ENCODE measurements around the genes LIN28B, CRYBG1 and BEND3.

DNA sequence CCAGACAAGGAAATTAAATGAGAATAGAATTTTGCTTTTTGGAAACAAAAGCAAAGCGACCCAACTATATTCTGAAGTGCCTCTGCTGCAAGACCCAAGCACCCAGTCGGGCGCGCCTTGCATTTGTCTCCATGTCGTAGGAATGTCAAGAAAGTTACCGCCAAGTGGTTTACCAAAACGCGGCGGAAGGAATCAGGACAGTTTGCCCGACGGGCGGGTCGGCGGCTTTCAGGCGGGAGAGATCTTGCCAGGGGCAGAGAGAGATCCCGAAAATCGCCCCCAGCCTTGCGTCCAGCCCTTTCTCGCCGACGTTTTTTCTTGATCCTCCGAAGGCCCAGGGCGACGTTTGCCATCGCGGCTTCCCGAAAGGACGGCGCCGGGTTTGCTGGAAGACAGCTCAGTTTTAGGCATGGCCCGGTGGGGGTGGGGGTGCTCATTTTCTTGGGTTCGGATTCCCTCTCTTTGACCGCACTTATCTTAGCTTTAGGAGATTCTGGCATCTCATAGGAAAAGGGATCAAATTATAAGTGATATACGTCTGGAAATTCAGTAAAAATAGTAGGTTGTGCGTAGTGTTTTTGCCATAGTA, 3.9 kb upstream of the LIN28B start:
- PRO-cap, 2 experiments = no peak in any of the 2 experiments

- PRO-cap, 2 experiments = no peak in any of the 2 experiments
Observed at GRCh38 chr6:104956488-104957827, at the start of gene LIN28B. Gene LIN28B, plus strand, starts transcription at chr6:104957107.

DNA sequence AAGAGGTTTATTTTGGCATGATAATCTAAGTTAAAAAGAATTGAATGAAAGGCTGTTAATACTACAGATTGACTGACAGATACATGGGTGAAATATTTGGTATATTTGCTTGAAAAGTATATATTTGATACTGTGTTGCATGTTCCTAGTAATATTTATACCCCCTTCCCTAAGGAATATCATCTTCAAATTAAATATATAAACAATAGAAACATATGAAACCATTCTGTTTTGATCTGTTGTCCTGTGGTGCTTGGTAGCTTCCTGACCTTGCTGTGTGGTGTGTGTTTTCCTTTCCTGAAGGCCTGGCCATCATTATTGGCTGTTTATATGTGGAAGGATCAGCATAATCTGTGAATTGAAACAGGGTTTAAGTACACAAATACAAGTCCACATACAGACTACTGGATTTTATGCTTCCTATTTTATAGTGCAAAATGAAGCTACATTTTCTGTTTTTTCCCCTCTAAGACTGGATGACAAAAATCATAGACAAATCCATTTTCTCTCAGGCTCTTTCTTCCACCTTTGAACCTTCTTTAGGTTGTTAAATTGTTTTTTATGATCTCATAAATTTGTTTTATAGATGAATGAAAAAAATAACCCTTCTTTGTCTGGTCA, 2.5 kb downstream of the LIN28B start:
- PRO-cap, 2 experiments = no peak in any of the 2 experiments

GRCh38 chr6:105280075-105280648, 100.3 kb upstream of the POPDC3 start:
- PRO-cap, 2 experiments = no peak in any of the 2 experiments

DNA sequence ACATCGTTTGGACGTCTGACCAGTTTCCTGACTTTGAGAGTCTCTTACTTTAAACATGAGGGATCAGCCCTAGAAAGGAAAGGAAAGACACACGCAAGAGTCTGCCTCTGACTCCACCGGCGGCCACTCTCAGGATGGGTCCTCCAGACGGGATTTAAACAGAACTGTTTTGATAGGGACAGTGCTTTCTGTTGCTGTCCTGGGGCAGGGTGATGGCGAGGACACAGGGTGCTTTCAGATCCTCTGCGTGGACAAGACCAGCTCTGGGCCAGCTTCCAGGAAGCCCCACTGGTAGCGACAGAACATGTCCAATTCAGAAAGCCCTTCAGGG, 206.8 kb upstream of the PREP start:
- PRO-cap, 2 experiments = peak in 1 of 2 experiments; most common plus-strand start position 72 of the sequence (in 1); most common minus-strand start position 130 of the sequence (in 1)

DNA sequence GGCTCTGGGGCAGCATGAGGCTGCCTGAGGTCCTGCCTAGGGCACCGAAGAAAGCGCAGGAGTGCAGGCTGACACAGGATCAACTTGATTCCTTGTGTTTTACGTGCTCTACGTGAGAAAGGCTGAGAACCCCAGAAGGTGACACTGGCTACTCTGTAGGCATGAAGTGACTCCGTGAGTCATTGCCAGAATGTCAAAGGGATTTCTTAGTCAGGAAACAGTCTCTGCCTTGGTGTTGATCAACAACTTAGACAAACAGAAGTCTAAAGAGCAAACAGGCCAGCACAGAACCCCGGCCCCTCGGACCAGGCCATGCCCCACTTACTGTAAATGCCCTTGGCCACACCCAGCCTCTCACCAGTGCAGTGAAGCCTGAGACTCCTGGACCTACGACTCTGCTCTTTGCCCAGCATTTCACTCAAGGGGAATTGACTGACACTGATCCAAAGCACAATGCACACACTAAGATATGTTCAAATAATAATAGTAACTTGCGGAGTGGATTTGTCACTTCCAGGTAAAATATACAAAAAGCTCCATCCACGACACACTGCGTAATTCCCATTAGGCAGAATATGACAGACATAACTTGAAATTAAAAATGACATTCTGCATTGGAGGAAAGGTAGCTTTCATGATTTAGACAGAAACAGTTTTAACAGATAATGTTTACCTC, 289.9 kb upstream of the PRDM1 start:
- PRO-cap, 2 experiments = no peak in any of the 2 experiments

- PRO-cap, 2 experiments = no peak in any of the 2 experiments
Observed at GRCh38 chr6:105881540-105881901, 204.6 kb upstream of the PRDM1 start.

DNA sequence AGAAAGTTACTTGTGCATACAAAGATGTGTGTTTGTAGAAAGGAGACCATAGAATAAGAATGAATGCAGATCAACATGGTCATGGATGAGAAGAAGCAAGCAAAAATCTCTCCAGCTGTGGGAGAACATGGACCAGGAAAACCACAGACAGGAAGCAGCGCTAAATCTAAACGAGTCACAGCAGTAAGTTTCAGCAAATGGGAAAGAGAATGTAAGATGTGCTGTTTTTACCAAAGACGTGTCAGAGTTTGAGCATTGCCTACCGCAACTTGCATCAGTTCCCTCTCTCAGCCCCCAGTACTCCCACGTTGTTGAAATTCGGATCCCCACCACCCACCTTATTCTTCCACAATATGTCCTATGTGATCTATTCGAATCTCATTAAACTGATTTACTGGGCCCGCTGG, 59.4 kb upstream of the PRDM1 start:
- PRO-cap, 2 experiments = no peak in any of the 2 experiments

DNA sequence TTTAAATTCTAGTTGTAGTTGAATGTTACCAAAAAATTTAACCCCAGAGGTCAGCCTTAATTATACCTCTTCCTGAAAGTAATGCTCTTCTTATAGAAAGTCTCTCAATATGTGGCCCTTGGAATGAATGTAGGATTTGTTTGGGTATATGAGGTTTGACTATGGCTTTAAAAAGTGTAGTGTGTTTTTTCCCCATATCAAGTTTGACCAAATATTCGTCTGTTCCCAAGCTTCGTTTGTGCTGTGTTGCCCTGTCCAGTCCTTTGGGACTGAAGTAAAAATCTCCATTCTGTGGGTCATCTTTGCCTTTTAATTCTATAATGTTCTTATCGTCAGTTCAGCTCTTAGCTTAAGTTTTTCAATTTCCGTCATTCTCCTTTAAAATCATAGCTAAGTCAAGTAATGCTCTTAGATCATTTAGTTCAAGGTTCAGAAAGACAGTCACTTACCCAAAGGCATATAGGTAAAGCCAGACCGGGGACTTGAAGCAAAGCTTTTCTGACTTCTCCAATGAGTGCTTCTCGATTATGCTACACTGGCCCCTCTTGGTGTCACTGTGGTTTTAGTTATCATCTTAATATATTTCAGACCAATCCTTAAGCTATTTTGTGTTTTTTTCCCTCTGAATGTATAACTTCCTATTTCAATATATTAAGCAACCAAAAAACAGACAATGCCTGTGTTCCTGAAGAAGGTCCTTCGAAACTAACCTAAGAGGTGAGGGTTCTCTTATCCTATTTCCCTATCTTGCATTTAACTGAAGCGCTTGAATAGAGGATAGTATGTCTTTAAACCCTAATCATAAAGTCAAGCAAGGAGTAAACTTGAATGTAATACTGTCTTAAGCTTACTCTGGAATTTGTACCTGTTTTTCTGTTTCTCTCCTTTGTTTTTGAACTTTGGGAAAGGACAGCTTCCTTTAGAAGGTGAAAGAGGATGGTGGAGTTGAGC, 3.8 kb downstream of the PRDM1 start:
- PRO-cap, 2 experiments = no peak in any of the 2 experiments

DNA sequence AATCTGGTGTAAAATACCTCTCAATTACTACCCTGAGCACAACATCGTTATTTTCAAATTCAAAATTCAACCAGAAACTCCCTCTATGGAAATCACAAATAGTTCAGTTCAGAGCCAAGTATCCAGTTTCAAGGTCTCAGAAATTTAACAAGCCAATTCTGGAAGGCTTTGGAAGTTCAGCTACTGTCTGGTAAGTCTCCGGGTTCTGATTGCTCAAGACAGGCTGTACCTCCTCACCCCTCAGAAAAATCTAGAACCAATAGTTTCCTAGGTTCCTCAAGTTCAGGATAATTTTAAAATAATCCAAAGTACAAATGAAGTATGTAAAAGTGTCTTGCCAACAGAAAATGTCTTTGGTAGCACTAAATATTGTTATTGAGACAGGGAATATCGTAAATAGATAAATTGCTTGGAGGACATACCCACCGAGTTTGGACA, 809 bp downstream of the ATG5 start:
- PRO-cap, 2 experiments = no peak in any of the 2 experiments

DNA sequence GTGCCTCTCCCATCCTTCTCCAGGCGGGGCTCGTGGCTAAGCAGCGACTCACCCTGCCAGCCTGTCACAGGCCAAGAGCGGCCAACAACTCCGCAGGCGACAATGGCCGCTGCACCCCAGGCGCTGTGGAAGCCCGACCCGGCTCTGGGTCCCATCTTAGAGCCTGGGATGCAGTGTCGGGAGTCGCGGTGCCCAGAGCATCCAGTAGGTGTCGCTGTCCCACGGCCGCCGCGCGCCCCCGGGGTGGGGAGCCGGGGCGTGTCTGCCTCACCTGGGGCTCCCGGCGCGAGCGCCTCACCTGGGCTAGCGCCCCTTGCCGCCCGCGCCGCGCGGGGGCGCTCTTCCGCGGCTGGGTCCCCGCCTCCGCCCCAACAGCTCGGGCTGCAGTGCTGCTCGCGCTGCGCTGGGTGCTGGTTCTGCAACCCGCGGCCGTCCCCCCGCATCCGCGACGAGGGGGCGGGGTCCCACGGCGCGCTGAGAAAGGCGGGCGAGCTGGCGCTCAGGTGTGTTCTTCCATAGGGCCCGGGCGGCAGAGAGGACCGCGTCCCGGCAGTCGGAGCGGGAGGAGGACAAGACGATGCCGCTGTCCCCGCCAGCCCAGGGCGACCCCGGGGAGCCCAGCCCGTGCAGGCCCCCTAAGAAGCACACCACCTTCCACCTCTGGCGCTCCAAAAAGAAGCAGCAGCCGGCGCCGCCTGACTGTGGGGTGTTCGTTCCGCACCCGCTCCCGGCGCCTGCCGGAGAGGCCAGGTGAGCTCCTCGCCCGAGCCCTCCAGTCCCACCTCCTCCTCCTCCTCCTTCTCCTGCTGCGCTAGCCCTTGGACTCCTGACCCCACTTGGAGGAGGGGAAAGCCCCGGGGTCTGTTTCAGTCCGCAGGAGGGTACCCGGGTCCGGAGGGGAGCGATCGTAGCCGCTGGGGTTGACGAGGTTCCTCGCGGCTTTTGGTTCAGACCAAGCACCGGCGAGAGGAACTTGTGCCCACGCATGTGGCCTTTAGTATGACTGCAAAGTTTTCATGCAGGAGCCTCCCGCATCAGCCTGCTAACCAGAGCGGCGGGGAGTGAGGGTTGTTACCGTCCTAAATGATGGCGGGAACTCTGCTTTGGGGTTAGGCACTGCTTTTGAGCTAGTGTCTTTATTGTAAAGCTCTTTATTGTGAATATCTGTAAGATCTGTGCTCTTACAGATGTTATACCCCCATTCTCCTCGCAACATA, at the start of gene CRYBG1:
Gene CRYBG1, plus strand, starts transcription at position 386 of the 1,217 bp plus-strand sequence.
- PRO-cap, 2 experiments = peak in 2 of 2 experiments; most common plus-strand start position 518 of the sequence (in 2)

DNA sequence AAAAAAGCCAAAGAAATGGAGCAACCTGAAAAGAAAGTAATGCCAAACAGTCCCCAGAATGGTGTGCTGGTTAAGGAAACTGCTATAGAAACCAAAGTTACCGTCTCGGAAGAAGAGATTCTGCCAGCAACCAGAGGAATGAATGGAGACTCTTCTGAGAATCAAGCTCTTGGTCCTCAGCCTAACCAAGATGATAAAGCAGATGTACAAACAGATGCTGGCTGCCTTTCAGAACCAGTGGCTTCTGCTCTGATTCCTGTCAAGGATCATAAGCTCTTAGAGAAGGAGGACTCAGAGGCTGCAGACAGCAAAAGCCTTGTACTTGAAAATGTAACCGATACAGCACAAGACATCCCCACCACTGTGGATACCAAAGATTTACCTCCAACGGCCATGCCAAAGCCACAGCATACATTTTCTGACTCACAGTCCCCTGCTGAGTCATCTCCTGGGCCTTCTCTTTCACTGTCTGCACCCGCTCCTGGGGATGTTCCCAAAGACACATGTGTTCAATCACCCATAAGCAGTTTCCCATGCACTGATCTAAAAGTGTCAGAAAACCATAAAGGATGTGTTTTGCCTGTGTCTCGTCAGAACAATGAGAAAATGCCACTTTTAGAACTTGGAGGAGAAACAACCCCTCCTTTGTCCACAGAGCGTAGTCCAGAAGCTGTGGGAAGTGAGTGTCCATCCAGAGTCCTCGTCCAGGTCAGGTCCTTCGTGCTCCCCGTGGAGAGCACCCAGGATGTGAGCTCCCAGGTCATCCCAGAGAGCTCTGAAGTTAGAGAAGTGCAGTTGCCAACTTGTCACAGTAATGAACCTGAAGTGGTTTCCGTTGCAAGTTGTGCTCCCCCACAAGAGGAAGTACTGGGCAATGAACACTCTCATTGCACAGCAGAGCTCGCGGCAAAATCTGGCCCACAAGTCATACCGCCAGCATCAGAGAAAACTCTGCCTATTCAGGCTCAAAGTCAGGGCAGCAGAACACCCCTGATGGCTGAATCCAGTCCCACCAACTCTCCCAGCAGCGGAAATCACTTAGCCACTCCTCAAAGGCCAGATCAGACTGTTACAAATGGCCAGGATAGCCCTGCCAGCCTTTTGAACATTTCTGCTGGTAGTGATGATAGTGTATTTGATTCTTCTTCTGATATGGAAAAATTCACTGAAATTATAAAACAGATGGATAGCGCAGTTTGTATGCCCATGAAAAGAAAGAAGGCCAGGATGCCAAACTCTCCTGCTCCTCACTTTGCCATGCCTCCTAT, 109.5 kb downstream of the RTN4IP1 start:
- PRO-cap, 2 experiments = peak in 2 of 2 experiments; most common plus-strand start position 897 of the sequence (in 2); most common minus-strand start position 777 of the sequence (in 1)

GRCh38 chr6:106539155-106539807, 90.0 kb downstream of the RTN4IP1 start:
- PRO-cap, 2 experiments = no peak in any of the 2 experiments

DNA sequence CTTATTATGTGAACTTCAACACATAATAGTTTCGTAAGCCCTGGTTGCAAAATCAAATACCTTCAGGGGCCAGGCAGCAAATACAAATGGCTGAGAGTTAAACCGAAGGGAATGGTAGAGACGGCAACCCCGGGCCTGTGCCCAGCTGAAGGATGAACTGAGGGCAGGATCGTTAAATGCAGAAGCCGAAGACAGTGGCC, 88.4 kb downstream of the RTN4IP1 start:
- PRO-cap, 2 experiments = no peak in any of the 2 experiments

GRCh38 chr6:106728179-106728668, 98.8 kb downstream of the QRSL1 start:
- PRO-cap, 2 experiments = no peak in any of the 2 experiments

DNA sequence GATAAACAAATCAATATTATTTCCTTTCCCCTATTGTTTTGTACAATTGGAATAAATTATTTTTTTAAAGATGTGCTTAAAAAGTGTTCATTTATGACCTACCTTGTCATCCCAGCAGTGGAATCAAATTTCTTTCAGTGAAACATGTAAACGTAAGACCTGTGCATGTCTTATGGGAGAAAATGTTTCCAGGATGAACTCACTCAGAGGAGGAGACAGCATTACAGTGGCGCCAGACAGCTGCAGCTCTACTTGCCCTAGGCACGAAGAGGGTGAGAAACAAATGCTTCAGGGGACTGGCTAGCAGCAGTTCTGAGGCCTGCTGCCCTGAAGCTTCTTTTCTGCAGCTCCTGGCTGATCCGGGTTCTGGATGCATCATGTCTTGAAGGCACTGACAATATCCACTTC, 120.2 kb downstream of the QRSL1 start:
- PRO-cap, 2 experiments = peak in 1 of 2 experiments; most common plus-strand start position 202 of the sequence (in 1)

GRCh38 chr6:106911027-106911802, 63.3 kb downstream of the CD24 start:
- PRO-cap, 2 experiments = peak in 1 of 2 experiments; most common plus-strand start chr6:106911227 (in 1); most common minus-strand start chr6:106911187 (in 1)

DNA sequence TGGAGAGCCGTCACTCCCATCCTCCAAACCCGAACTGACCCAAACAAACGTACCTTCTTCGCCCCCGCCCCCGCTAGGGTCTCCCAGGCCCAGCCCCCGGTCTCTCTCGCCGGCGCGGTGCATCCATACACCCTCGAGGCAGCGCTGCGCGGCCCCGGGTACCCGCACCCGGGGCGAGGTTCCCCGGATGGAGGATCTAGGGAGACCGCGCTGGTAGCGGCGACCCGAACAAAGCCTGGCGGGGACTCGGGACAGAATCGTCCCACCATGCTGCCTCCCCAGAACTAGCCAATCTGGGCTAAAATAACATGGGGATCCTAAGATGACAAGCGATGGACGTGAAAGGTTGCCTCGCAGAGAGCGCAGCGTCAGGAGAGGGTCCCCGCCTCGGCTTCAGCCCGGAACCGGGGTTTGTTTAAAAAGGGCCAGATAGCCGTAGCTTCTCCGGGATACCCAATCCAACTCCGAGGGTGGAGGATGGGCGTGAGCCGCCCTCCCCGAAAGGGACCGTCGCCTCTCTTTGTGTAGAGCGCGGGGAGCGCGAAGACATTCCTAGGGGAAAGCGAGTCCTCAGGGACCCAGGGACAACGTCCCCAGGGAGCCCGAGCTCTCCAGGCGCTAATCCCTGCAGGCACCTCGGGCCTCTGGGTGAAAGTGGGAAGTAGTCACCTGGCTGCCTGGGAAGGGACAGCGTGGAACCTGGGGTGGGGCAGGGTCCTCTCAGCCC, 749 bp downstream of the CD24 start:
- PRO-cap, 2 experiments = no peak in any of the 2 experiments

- PRO-cap, 2 experiments = peak in 2 of 2 experiments; most common plus-strand start chr6:107116004 (in 2); most common minus-strand start chr6:107115265 (in 1)
Observed at GRCh38 chr6:107115197-107116135, at the start of gene BEND3. Gene BEND3, minus strand, starts transcription at chr6:107115515.

- PRO-cap, 2 experiments = no peak in any of the 2 experiments
Observed at GRCh38 chr6:107363403-107364041, 95.8 kb downstream of the PDSS2 start.

All from Colon Carcinoma Metastatic in the Lung (tissue), 2 donors.